Epithelial cell of prostate (primary cell): ENCODE measurements around the genes FAM181A and SERPINA12.

- RRBS, result 84% methylated on average over 7 of the region's 11 CpGs
Measured at GRCh38 chr14:93824533-93824777, 36.2 kb upstream of the PRIMA1 start.

- RRBS, result 7% methylated on average over 5 of the region's 31 CpGs
Measured at GRCh38 chr14:93927277-93928029, at the start of gene FAM181A. Gene FAM181A (plus strand): TSS chr14:93927344.

DNA sequence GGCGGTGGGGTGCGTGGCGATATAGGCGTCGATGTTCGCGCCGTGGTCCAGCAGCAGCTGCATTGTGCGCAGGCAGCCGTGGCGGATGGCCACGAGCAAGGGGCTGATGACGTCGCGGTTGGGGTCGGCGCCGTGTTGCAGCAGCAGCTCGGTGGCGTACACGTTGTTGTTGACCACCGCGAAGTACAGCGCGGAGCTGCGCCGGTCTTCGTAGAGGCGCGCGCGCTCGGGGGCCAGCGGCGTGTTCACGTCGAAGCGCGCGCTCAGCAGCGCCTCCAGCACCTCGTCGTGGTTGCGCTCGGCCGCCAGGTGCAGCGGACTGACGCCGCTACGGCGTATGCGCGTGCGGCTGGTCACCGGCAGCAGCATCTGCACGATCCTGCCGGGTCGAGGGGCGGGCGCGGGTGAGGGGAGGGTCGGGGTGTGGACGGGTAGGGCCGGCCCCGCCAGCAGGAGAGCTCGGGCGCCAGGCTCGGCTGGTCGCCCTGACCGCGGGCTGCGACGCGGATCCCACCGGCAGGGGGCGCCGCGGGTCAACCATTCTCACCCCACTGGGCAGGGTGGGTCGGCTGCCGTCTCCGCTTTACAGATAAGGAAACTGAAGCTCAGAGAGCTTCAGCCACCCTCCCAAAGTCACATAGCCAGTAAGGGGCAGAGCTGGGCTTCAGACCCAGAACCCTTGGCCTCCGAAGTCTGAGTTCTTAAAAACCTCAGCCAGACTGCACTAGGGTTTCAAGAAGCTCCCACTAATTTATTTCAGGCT lies 12.3 kb downstream of the FAM181A start:
- RRBS, result 2% methylated on average over 18 of the region's 82 CpGs

GRCh38 chr14:93972337-93972756 lies 4.0 kb downstream of the ASB2 start:
- RRBS, result no CpG with 5 or more reads among the region's 8 CpGs

- RRBS, result no CpG with 5 or more reads among the region's 6 CpGs
Measured at GRCh38 chr14:93978138-93978735, 1.9 kb upstream of the ASB2 start.

DNA sequence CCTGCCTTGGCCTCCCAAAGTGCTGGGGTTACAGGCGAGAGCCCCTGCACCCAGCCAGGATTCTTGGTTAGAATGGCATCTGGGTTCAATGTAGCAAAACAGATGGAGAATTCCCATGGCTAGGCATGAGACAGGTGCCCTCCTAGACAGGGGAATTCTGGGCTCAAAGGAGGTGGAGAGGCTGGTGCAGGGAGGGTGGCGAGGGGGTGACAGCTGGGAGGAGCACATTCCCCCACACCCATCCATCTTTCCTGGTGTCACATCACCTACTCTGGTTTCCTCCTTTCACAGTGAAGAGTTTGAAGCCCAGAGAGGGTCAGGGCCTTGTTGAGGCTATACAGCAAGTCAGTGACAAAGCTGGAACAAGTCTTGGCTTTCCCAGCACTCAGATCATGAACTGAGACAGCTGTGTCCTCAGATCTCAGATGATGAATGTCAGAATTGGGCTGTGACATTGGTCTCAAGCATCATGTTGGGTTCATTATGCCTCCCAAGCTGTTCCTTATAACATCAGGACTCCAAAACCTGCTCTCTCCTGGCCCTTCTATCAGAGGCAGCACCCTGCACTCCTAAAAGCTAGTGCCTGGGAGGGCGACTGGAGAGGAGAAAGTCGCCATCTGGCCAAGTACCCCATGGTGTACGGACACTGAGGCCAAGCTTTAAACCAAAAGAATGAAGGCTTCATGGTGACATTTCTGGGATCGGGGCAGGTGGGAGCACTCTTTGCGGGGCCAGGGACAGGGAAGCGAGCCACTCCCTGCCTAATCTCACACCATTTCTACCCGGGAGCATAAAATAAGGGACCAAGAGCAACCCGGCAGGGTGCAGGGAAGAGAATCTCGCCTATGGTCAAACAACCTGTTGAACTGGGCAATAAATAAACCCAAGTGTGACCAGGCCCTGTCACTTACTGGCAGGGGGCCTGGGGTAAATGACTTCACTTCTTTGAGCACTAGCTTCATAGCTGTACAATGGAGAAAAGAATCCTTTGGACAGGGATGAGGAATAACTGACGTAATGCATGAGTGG lies 2.5 kb downstream of the SERPINA1 start:
- RRBS, result no CpG with 5 or more reads among the region's 12 CpGs

DNA sequence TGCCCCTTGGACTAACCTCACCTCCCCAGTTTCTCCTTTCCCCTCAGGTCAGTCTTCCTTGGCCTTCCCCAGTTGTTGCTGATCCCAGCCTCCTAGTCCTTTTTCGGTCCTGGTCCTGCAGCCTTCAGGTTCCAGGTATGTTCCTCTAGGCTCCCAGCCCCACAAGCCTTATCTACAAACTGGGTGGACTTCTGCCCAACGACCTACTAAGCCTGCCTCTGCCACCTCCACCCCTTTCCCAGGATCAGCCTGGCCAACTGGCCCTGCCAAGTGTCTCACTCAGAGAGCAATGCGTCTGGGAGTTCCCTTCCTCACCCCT lies at the start of gene SERPINA12:
SERPINA12 (minus strand) TSS at position 144 of the 319 bp plus-strand sequence.
- RRBS, result no CpG with 5 or more reads among the region's 3 CpGs

GRCh38 chr14:94610520-94610986 lies 1.6 kb upstream of the SERPINA3 start:
- RRBS, result no CpG with 5 or more reads among the region's 4 CpGs

DNA sequence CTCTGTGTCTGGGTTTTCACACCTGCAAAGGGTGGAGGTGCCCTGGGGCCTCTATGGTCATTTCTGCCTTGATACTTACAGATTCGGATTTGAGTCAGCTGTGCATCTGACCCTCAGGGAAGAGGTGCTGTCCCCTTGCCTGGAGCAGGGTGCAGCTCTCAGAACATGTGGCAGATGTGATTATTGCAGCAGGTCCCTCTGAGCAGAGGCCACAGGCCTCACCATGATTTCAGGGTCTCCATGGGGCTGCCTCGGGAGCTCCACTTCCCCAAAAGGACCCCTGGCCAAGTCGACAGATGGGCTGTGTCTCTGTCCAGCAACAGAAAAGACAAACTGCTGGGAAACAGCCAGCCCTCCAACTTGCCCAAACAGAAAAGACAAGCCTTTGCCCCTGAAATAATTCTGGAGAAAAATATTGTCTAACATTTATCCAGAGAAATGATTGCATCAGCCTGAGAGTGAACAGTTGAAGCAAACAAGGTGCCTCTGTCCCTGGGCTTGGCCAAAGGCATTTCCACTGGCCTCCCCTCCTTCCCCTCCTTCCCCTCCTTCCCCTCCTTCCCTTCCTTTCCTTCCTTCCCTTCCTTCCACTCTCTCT lies 543 bp downstream of the SERPINA3 start:
- RRBS, result no CpG with 5 or more reads among the region's 3 CpGs

DNA sequence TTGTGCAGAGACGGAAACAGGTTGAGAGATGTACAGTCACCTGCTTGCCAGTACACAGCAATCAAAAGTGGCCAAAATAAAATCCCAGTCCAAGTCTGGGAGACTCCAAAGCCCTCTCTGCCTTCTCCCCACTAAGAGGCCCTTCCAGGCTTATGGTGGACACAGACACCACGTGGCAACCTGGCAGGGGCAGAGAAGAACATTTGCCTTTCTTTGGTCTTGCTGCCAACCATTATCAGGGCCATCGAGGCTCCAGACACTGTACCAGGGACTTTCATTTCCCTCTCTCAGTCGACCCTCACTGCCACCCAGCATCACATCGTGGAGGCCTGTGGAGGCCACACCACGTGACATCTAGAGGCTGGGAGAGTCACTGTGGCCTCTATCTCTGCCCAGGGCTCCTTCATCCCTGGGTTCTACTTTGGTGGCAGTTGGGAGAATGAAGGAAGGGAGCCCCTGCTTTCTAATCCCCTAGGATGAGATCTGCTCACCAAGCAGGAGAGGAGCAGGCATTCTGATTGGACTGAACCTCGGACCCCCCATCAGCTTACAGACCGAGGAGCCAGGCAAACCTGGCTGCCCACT lies 1.5 kb downstream of the SERPINA3 start:
- RRBS, result no CpG with 5 or more reads among the region's 8 CpGs

- RRBS, result under 1% methylated on average over 10 of the region's 26 CpGs
Measured at GRCh38 chr14:94689467-94689921, 77.3 kb downstream of the SERPINA3 start.

- RRBS, result no CpG with 5 or more reads among the region's 56 CpGs
Measured at GRCh38 chr14:94768272-94768859, 1.5 kb downstream of the GSC start.

- RRBS, result no CpG with 5 or more reads among the region's 10 CpGs
Measured at GRCh38 chr14:94971725-94972347, 185.5 kb downstream of the DICER1 start.

GRCh38 chr14:95046765-95047301 lies 110.5 kb downstream of the DICER1 start:
- RRBS, result no CpG with 5 or more reads among the region's 13 CpGs

- RRBS, result no CpG with 5 or more reads among the region's 7 CpGs
Measured at GRCh38 chr14:95103715-95104252, 53.5 kb downstream of the DICER1 start.

DNA sequence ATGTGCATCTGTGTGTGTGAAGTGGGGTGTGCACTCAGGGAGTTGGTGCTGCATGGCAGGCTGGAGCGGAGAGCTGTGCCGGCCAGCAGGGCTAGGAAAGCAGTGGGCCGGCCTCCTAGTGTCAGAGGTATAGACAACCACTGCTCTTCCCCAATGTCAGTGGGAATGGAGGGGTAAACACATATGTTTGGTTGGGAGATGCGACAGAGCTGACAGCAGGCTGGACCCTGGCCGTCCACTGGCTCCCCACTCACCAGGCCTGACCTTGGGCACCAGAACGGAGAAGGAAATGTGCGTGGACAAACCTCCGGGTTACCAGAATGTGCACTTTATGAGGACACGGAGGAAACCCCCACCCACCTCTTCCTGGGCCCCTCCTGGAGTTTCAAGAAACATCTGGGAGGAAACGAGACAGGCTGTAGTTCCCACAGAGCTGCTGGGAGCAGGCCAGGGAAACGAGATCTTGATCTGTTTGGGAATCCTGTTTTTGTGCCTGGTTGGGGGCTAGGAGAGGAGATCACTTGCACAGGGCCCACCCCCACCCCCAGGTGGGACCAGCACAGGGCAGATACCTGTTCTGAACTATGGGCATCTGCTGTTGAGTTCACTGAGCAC lies 60.5 kb downstream of the CLMN start:
- RRBS, result no CpG with 5 or more reads among the region's 11 CpGs

- RRBS, result no CpG with 5 or more reads among the region's 13 CpGs
Measured at GRCh38 chr14:95265180-95266146, 54.2 kb downstream of the CLMN start.

DNA sequence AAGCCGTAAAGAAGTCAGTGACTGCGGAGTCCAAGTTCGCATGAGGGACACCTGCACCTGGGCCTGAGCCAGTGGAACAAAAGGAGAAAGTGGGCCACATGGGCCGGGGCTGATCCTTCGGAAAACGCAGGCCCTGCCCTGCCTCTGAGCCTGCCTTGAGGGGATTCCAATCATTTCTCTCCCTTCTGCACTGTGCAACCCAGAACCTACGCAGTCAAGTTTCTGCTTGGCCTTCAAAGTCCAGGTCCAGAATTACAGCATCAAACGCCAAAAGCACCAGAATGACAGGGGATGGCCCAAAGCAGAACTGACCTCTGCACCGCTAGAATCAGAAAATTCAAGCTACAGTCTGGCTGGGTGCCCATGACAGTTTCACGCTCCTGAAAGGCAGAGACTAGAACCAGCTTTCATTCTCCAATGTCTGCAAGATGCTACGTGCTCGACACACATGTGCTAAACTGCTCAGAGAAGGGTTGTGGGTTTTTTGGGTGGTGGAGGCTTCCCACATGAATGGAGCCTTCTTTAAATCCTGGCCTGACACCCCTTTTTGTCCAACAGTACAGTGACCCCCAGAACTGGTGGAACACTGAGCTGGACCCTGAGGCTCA lies 4.1 kb downstream of the CLMN start:
- RRBS, result no CpG with 5 or more reads among the region's 12 CpGs

GRCh38 chr14:95327823-95328255 lies 8.1 kb upstream of the CLMN start:
- RRBS, result no CpG with 5 or more reads among the region's 6 CpGs

GRCh38 chr14:95497549-95497748 lies 19.0 kb downstream of the SYNE3 start:
- RRBS, result no CpG with 5 or more reads among the region's 5 CpGs